Neural cell (in vitro differentiated cells): ENCODE measurements around a stretch of chr18.

DNA sequence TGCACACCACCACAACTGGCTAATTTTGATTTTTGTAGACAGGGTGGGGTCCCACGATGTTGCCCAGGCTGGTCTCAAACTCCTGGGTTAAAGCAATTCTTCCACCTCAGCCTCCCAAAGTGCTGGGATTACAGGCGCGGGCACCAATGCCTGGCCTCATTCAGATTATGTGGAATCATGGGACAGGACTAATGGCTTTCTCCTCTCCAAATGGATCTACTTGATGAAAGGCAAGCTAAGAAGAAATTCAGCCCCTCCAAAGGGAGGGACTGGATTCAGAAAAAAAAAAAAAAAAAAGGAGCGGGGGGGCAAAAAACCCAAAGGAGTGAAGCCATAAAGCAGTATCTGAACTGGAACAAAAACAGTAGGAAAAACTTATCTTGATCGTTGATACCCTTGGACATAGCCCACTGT lies 1.7 kb upstream of the HDHD2 start:
- RAMPAGE, long total RNA = no peak

DNA sequence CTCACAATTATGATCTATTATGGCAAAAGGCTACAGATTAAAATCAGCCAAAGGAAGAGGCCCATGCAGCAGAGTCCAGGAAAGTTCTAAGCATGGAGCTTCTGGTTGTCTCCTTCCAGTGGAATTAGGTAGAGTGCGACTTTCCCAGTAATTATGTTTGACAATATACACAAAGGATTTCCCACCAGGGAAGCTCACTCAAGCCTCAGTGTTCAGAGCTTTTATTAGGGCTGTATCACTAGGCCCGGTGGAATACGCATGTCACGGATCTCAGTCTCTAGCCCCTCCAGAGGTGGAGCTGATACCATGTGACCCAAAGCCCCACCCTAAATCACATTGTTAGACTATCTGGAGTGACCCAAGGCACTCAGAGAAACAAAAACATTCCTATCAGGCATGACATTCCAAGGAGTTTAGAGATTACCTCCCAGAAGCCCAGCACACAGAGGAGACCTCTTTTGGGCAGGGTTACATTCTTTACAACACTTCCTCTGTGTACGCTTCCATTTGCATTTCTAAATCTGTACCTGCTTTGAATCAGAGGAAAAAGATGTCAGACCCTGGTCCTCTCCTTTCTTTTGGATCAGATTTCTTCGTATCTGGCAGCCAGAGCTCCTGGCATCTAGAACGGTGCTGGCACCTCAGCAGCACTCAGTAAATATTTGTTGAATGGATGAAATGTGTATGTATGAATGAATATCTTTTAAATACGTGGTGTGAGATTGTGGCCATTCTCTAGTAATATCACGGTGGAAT lies 37.6 kb upstream of the SMAD2 start:
- RAMPAGE, long total RNA = no peak

GRCh38 chr18:48007577-48008910 lies 77.6 kb upstream of the SMAD2 start:
- RAMPAGE, long total RNA = start-site peak on the minus strand at chr18:48008559-48008606, 42 and 42 reads in 2 replicates

GRCh38 chr18:48027249-48028108 lies 97.0 kb upstream of the SMAD2 start:
- RAMPAGE, long total RNA = no peak

DNA sequence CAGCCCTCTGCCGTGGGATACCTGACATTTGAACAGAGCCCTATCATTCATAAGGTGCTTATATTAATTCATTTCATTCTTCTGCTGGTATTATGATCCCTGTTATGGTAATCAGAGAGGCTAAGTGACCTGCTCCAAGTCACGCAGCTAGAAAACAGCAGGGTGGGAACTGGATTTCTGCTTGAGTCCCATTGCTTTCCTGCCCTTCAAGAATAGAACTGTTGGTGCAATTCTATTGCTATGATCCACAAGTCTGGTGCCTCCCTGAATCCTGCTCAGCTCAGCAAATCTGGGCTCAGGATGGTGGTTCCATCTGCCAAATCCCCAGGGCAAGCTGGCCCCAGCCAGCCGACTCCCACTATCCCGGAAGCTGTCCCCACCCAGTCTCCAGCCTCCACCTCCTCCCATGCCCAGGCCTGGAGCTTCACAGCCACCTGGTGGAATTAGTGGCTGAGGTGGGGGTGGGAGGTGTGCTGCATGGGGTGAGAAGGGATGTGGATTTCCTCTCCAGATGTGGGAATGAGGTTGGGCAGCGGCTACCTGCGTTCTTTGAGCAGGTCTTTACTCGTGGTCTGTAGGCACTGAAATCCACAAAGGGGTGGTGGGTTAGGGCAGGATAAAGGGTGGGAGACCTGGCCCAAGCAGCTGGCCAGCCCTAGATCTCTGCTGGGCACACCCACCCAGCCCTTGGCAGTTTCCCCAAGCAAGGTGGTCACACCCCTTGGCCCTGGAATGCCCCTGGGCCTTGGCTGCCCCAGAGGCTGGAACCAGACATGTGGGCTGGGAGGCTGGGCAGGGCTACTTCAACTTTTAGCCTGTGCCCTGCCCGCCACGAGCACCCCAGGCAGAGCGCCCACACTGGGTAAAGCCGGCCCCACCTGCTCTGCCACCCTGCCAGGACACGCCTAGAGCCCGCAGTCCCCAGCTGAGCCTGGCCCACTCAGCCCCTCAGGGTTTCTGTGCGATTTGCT lies 119.4 kb upstream of the SMAD2 start:
- RAMPAGE, long total RNA = no peak

DNA sequence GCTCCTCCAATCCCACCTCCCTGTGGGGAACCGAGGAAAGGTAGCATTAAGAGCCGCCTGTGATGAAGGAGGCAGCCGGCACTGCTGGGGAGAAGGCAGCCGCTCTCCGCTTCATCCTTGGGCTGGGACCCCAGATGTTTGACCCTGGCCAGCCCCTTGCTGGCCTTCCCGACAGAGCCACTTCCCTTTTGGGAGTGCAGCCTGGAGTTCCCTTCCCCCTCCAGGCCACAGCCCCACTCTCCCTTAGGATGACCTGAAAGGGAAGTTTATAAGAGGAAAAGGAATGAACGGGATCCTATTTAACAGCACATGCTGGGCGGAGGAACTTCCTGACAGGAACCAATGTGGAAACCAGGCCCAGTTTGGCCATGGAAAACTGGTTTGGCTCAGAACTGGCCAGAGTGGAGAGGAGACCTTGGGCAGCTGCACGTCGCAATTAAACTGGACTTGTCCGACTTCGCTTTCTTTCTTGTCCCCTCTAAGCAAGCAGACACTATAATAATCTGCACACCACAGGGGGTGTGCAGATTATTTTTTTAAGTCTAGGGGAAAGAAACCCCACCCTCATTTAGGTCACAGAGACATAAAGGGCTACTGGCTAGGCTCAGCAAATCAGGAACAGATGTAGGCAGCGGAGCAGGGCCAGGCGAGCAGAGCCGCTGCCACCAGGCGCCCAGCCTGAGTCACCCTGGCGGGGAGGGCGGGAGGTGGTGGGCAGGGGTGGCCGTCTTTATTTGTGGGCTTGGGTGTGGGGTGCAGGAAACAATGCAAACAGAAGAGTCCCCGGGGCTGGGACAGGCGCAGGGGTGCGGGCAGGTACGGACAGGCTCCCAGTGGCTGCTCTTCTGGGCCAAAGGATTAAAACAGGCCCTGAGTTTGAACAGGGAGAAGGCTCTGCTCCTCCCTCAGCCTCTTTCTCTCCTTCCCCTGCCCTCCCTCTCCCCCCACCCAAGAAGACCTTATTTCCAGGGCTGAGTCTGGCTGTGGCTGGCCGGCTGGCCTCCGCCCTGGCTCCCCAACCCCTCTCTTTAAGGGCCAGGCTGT lies 142.6 kb upstream of the SMAD2 start:
- RAMPAGE, long total RNA = no peak

DNA sequence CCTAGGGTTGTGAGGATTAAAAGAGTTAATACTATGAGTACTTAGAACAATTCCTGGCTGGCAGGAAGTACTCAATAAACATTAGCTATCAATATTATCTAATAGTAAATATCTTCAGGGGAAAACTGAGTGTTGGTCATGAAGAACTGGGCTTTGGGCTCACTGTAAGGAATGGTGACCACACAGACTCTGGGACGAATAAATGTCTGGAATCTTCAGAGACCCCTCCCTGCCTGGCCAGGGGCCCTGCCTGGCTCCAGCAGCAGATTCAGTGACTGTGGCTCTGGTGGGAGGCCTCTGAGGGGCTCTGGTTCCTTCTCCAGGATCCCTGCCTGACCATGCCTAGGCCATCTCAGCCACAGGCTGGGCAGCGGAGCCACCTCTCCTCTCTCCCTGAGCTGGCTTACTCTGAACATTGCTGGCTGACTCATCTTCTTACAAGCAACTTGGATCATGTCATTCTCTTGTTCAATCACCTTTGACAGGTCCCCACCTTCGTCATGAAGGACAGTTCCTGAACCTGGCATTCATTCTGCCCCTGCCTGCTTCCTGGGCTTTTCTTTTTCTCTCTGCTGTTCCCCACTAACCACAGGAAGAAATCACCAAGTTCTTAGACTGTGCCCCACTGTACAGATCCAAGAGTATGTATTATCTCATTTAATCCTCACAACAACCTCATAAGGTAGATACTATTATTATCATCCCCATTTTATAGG lies 155.3 kb upstream of the SMAD2 start:
- RAMPAGE, long total RNA = no peak

DNA sequence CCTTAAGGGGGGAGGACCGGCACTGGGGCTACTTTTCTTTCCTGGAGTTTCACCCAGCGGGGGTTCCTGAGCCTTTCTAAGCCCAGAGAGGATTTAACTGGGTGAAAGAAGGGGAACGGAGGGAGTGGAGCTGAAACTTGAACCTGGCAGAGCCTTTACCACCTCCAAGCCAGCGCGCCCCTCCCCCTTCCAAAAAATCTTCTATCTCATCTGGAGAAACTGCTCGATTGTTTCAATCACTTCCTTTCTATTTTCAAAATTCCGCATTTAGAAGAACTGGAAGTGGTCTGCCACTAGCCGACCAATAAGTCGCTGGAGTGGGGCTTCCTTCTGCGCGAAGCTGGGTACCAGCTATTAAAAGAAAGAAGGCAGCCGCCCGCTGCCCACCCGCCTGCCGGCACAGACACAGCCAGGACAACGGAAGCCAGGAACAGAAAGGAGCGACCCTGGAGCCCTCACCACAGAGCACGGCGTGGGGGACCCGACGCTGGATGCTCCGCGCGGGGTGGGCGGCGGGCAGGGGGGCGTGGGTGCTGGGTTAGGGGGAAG lies 205.2 kb upstream of the SMAD2 start:
- RAMPAGE, long total RNA = no peak

- RAMPAGE, long total RNA = no peak
These were observed 209.0 kb upstream of the SMAD2 start for GRCh38 chr18:48139148-48140265.

DNA sequence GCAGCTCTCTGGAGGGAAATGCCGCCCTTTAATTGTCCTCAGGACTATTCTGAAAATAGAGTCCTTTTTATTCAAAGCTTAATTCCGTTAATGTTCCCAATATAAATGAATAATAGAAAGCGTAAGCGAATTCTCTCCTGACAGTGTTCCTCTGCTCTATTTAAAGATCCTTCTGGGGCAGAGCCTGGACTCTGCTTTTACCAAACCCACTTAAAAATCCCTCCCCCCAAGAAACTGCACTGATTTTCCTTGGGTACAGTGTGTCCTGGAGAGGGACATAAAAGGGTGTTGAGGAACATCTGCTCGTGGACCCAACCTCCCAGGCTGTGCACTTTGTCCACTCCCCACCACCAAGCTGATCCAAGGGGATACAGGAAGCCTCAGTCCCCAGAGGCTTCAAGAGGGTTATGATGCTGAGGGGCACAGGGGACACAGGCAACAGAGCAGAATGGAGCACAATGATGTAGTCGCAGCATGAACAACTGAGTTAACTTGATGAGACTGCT lies 40.1 kb upstream of the ZBTB7C start:
- RAMPAGE, long total RNA = no peak

GRCh38 chr18:48567978-48568624 lies 29.3 kb downstream of the CTIF start:
- RAMPAGE, long total RNA = no peak

DNA sequence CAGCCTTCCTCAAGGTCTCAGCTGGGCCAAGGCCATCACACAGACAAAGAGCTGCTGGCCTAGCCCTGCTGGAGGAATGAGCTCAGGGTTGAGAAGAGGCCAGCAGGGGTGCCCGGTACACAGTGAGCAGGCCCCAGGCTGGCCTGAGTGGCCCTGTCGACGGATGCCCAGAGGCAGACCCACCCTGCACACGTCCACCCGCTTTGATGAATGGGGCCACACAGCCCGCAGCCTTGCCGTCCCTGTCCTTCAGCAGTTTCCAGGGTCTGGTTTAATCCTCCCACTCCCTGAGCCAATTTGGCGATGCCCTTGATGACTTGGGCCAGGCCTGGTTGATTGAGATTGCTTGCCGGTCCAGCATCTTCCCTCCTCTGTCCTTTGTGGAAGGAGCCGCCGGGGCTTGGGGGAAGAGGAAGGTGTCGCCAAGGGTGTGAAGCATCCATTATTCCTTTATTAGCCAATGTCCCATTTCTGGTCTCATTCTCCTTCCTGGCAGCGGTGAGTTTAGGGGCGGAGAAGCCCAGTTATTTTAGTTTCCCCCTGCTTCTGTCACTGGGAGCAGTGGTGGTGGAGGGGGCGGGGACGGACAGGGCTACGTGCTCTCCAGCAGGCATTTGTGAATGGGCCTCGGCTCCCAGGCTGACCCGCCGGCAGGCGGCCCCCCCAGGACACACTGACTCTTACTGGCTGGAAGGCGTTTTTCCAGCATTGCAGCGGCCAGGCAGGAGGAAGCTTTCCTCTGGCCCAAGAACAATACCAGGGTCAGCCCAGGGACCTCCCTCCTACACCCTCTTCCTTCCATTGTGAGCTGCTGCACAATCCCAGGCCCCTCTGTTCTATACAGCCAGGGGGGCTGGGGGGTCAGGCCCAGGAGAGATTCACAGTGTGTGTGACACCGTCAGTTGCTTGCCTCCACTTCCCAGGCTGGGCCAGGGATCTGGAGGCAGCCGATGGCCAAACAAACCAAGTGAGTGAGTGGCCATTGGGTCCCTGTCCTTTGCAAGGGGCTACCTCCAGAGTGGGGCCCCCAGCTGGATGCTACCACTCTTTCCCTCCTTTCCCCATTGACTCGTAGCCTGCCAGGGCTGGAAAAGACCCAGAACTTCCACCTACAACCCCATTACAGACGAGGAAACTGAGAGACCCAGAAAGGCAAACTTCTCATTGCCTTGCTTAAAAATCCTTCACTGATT lies 141.9 kb downstream of the CTIF start:
- RAMPAGE, long total RNA = no peak

GRCh38 chr18:48761004-48761453 lies 189.7 kb downstream of the SMAD7 start:
- RAMPAGE, long total RNA = no peak

DNA sequence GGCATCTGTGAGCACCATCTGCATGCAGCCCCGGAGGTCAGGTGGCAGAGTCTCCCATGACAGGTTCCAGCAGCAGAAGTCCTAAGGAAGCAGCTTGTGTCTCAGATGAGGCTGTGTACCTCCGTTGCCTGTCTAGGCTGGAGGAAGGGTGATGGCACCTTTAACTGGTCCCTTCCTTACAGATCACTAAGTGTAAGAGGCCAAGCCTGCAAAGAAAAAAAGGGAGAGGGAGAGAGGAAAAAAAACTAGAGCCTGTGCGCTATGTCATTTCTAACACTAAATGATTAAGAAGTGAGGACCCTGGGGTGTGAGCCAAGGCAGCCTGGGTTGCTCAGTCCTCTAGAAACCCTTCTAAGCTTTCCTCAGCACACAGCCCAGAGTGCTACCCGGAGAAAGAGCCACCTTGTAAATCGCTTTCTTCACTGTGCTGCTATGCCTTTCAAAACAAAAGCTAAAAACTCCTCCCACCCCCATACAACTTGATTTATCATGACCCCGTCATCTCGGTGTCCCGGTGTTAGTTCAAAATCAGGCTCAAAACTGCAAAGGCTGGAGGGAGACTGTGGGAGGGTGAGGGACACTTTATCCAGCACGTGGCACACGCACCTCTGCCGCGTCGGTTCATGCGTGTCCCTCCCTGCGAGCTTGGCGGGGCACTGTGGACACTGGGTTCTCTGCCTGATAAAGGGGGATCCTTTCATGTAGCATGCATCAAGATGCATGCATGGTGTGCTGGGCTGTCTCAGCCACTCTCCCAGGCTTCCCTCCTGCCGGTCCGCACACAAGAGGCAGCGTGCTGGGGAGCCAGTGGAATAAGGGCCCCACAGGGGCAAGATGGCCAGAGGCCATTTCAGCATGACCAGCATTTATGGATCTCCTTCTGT lies 170.6 kb downstream of the SMAD7 start:
- RAMPAGE, long total RNA = no peak

- RAMPAGE, long total RNA = no peak
These were observed 169.5 kb downstream of the SMAD7 start for GRCh38 chr18:48780921-48781940.

- RAMPAGE, long total RNA = no peak
These were observed 100.0 kb downstream of the SMAD7 start for GRCh38 chr18:48850574-48851417.

- RAMPAGE, long total RNA = no peak
These were observed 61.4 kb downstream of the SMAD7 start for GRCh38 chr18:48889235-48889932.

GRCh38 chr18:48942236-48943133 lies 8.3 kb downstream of the SMAD7 start:
- RAMPAGE, long total RNA = no peak

GRCh38 chr18:48950654-48950758 lies 259 bp downstream of the SMAD7 start:
- RAMPAGE, long total RNA = no peak

- RAMPAGE, long total RNA = no peak
These were observed 679 bp upstream of the SMAD7 start for GRCh38 chr18:48951571-48951716.